Parietal lobe (tissue), 2 donors: ENCODE results near the genes NWD2, PTTG2 and TLR6.

- RAMPAGE, long total RNA: no peak
These were observed 11.5 kb downstream of the ADGRA3 start for GRCh38 chr4:22504153-22504965.

DNA sequence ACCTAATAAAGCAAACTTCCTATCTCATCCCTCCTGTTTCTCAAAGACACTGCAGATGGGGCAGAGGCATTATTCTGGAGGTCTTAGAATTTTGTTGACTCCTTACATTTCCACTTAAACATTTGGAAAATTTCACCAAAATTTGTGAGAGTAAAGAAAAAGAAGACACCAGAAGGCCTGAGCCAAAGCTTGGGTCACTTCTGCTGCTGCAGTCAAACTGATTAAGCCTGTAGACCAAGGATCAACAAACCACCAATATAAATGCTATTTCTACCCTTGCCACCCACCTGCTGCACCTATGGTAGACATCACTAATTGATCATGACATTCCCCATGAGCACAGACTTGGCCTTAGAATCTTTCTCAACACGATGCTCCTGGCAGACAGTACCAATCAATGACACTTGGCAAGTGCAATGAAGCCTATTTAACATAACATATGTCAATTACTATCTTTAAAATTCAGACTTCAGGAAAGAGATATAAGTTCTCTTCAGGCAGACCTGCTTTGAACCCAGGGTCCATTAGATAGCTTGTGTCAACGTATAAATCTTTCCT lies 69.0 kb downstream of the PPARGC1A start:
- RAMPAGE, long total RNA: no peak

DNA sequence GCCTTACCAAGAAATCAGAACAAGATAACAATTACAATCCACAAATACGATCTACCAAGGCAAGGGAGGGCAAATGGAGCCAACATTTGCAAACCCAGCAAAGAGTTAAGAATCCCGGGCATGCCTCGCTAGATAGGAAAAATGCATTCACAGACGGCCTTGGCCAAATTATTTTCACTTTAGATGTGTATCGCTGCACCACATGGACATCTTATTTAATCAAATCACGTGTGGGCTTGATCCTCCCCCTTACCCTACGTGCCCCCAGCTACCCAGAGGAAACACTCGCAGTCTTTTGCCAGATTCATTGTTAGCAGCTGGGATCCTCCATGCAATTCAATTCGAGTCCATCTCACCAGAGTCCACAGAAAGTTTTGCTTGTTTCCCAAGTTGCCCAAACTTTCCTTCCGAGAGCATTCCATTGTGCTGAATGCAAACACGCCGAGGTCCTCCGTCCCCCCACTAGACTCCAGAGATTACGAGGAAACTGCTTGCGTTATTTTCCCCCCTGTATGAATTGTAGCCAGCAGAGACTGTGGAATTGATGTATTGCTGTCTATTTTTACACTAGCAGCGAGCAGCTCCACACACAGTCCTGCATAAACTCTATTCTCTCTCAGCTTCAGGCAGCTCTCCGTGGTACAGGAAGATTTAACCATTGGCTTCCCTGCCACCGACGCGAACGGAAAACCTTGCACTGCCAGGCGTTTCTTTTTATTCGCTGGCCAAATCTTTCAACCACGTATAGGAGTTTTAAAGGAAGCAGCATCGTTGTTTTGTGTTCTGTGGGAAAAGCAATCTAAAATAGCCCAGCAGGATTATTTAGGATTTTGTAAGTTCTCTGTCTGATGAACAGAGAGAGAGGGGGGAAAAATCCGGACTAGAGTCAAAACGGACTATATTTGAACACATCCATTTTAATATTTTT lies 999 bp downstream of the PPARGC1A start:
- RAMPAGE, long total RNA: no peak

GRCh38 chr4:24261234-24261756 lies 323.1 kb downstream of the DHX15 start:
- RAMPAGE, long total RNA: no peak

DNA sequence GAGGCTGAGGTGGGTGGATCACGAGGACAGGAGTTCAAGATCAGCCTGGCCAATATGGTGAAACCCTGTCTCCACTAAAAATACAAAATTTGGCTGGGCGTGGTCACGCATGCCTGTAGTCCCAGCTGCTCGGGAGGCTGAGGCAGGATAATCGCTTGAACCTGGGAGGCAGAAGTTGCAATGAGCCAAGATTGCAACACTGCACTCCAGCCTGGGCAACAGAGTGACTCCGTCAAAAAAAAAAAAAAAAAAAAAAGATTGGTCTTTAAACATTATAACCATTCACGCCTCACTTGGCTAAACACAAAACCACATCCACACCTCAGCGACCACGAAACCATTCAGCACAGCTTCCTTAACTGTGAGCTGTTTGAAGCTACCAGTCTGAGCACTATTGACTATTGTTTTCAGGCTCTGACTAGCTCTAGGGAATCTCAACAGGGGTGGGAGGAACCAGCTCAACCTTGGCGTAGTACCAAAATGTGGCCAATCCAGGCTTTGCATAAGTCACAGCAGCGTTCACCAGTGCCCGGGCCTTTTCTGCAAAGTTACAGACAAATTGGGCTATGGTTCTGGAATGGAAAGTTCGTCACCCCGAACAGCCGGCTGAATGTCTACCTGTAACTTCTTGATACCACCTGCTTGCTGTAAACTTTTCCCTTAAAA lies 73.6 kb upstream of the DHX15 start:
- RAMPAGE, long total RNA: no peak

- RAMPAGE, long total RNA: no peak
These were observed 1.4 kb upstream of the SOD3 start for GRCh38 chr4:24794058-24794387.

DNA sequence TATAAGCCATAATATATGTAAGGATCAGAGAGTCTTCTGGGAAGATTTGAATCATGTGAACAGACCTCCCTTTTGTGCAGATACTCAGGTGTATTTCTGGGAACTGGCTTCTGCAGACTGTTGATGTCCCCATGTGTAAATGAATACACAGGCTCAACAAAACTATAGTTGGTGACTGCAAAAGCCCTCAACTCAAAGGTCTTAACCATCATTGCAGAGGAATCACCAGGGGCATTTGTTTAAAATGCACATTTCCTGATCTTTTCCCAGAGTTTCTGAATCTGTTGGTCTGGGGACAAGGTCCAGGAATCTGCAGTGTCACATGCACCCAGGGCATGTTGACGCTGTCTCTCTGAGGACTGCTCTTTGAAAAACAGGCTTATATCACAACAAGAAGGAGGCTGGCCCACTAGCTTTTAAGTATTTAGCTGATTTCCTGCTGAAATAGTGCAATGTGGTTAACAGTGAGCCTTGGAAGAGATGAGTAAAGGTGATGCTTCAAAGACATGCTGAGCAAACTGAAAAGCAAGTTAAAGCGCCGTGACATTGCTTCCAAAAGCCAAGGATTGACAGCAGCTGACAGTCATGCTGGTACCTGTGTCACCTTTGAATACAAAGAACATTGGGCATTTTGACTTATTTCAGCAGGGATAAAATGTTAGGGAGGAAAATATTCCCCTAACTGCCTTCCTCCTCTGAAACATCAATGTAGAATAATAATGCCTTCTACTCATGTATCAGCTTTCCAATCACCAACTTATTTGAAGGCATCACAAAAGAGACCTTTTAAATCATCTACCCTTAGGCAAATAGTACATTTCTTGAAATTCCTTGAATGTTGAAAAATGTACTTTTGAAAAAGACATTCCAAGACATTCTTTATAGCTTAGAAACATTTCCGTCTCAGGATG lies 18.6 kb upstream of the SEPSECS start:
- RAMPAGE, long total RNA: no peak

DNA sequence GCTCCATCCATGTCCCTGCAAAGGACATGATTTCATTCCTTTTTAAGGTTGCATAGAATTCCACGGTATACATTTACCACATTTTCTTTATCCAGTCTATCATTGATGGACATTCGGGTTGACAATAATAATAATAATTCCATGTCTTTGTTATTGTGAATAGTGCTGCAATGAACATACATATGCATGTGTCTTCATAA lies 27.9 kb upstream of the ZCCHC4 start:
- RAMPAGE, long total RNA: no peak

- RAMPAGE, long total RNA: no peak
These were observed 855 bp downstream of the ZCCHC4 start for GRCh38 chr4:25313487-25313770.

DNA sequence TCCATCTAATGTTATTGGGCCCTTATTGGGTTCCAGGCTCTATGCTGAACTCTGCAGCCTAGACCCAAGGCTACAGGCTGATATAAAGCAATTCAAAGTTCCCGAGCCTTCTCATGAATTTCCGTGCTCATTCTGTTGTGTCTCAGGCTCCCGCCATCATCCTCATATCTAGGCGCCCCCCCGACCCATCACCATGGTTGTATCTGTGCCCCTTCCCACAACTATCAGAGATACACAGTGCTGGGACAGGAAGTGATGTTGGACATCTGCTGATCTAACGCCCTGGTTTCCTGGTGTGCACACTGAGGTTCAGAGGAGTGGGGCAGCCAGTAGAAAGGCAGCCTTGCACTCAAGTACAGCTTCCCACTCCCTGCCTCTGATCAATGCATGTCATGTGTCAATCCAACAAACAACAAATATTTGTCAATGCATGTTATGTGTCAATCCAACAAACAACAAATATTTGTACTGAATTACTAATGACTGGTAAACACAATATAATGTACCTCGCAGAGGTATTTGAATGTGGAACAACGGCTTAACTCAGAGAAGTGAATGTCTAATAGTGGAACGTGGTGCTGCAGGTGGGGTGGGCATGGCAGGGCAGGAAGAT lies 10.1 kb upstream of the SEL1L3 start:
- RAMPAGE, long total RNA: no peak

DNA sequence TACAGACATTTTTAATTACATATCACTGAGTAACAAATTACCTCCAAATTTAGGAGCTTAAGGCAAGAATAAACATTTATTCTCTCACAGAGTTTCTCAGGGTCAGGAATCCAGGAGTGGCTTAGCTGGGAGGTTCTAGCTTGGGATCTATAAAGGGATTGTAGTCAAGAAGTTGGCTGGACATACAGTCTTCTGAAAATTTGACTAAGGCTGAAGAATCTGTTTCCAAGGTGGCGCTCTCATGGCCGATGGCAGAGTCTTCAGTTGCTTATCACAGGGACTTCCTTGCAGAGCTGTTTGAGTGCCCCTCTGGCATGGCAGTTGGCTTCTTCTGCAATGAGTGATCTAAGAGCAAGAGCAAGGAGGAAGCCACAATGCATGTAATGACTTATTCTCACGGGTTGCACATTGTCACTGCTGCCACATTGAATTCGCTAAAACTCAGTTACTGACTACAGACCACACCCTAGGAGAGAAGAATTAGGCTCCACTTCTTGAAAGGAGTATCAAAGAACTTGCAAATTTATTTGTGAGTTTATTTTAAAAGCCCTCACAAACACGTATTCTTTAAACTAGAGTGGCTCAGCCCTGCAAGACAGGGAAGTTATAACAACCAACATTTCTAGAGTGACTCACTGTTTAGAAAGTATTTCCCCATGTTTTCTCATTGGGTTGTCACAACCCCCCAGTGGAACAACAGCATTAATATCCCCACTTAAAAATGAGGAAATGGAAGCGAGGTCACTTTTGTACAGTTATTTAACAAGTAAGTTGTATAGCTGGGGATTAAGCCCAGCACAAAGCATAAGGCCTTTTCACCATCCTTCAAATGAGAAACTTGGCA lies 32.5 kb upstream of the RBPJ start:
- RAMPAGE, long total RNA: no peak

DNA sequence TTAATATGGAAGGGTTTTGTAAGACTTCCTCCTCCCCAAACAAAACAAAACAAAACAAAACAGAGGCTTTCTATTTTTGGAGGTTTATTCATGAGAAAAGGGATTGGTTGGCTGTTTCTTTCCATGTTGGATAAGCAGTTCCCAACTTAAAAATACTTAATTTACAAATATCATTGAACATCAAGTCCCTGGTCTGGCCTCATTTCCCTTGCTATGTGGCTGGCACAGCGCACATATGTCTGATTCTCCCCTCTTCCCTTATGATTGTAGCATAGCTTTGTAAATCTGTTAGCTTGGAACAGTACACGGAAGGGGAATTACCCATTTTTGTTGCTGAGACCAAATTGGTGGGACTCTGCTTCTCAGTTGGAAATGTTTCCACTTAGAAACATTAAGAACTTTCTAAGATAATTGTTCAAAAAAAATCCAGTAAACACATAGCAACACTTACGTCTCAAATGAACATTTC lies 47.1 kb downstream of the STIM2 start:
- RAMPAGE, long total RNA: no peak

GRCh38 chr4:33558933-33559195 lies 2685.4 kb downstream of the ARAP2 start:
- RAMPAGE, long total RNA: no peak

- RAMPAGE, long total RNA: no peak
These were observed 176.8 kb downstream of the ARAP2 start for GRCh38 chr4:36067351-36068094.

- RAMPAGE, long total RNA: no peak
These were observed 95.2 kb downstream of the ARAP2 start for GRCh38 chr4:36148874-36149688.

DNA sequence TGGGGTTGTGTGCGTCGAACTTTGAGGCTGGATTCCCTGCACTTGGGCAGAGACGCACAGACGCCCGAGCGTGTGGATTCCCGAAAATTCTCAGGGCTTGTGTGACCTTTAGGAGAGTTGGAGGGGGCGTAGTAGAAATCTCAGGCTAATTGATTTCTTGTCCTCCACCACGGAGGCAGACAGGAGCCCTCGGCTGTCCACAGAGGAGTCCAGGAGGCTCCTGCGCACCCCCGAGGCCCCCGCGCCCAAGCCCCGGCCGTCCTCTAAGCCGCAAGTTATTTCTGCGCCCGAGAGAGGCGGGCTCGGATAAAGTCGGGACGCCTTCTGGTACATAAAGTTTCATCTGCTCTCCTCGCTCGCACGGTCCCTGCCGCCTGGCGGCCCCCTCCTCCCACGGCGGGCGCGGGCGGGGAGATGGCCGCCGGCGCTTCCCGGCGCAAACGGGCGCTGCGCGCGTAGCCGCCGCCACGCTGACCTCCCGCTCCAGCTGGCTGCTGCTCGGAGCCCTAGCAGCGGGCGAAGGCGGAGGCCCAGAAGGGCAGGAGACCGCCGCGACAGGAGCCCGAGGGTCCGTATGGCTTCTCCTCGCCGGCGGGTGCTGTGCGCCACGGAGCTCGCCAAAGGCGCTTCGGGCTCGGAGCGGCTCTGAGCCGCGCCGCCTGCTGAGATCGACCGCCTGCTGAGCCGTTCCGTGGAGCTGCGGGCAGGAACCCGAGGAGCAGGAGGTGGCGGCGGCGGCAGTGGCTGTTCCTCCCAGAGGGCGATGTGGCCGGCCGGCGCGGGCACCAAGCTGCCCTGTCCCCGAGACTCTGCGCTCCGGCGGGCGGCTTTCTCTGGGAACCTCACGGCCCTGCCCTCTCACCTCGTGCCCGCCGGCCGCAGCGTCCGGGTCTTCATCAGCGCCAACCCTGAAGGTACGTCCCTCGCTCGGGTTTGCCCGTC lies at the start of gene NWD2:
Gene NWD2 (plus strand): TSS at position 439 of the 942 bp plus-strand sequence.
- RAMPAGE, long total RNA: no peak

DNA sequence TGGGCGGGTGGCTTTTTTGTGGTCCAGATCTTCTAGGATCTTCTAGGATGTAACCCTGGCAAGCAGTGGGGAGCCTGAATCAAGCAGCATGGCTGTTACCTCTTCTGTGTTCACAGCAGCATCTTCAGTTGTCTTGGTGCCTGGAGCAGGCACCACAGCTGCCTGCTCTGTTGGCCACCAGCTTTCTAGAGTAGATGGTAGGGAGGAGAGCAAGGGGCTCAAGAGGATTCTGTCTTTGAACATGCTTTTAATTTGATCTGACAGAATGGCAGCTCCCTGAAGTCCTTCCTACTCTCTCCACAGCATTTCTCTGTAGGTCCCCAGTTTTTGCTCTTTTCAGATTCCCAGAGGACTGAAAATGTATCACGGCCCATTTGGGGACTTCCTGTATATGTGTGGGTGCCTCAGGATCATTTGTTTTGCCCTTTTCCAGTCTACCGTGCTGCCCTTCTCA lies 2.1 kb downstream of the TBC1D1 start:
- RAMPAGE, long total RNA: no peak

GRCh38 chr4:37960293-37960633 lies at the start of gene PTTG2:
Gene PTTG2, plus strand, starts transcription at chr4:37960398.
- RAMPAGE, long total RNA: no peak

GRCh38 chr4:38805333-38806250 lies 1.0 kb upstream of the TLR1 start:
- RAMPAGE, long total RNA: no peak

DNA sequence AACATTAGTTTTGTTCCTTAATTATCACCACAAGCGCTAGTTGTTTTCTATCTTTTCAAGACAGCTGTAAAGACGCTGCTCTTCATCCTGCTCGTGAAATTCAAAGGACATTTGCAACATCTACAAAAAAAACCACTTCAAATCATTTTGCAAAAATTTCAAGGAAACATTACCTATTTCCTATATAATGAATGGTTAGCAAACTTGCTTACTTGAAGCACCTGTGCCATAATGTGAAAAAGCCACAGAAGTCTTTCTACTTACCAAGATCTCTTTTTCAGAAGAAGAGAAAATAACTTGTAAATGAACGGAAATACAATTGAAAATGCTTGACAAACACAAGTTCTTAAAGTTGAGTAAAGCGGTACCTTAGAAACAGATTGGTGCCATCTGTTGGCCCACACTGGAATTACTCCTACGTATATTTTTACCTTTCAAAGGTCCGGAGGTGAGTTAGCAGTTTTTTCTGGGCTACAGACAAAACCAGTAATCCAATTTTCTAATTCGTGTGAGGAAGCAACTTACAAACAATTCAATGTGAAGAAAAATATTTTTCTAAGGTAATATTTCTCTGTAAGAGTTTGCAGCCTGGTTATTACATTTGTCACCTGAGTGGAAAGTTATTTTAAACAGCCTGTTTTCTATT lies at the start of gene TLR6:
Gene TLR6 (minus strand): TSS at position 321 of the 646 bp plus-strand sequence.
- RAMPAGE, long total RNA: no peak